ENCODE measurements around a stretch of chr2.

DNA sequence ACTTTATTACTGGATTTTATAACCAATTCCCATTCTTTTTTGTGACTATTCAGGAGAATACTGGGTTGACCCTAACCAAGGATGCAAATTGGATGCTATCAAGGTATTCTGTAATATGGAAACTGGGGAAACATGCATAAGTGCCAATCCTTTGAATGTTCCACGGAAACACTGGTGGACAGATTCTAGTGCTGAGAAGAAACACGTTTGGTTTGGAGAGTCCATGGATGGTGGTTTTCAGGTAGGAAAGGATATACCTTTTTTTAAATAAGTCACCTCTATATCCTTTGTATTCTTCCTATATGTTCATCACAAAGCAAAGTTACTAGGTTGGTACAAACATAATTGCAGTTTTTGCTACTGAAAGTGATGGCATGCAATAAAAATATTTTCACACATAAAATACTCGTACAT is 36.0 kb downstream of the COL3A1 start:
- PRO-cap, result no peak
- RAMPAGE, long total RNA, 4 experiments, result no peak in any of the 4 experiments

DNA sequence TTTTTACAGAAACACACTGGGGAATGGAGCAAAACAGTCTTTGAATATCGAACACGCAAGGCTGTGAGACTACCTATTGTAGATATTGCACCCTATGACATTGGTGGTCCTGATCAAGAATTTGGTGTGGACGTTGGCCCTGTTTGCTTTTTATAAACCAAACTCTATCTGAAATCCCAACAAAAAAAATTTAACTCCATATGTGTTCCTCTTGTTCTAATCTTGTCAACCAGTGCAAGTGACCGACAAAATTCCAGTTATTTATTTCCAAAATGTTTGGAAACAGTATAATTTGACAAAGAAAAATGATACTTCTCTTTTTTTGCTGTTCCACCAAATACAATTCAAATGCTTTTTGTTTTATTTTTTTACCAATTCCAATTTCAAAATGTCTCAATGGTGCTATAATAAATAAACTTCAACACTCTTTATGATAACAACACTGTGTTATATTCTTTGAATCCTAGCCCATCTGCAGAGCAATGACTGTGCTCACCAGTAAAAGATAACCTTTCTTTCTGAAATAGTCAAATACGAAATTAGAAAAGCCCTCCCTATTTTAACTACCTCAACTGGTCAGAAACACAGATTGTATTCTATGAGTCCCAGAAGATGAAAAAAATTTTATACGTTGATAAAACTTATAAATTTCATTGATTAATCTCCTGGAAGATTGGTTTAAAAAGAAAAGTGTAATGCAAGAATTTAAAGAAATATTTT is 37.6 kb downstream of the COL3A1 start:
- PRO-cap, result no peak
- RAMPAGE, long total RNA, 4 experiments, result no peak in any of the 4 experiments

DNA sequence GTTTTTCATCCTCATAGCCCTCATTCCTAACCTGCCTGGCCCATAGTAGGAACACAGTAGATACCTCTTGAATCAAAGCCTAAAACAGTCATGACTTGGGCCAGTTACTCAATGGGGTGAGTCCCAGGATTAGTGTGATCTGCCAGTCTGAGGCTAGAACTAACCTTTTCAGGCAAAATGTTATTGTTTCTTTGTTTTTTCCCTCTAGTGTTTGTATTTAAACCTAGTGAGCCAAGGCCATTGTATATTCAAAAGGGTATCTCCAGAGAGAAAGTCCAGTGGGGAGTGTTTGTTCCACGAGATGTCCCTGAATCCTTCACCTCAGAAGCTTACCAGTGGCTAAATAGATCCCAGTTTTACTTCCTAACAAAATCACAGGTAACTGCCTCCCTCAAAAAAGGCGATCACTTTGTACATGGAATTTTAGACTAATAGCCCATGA is 28.6 kb downstream of the WDR75 start:
- PRO-cap, result no peak
- RAMPAGE, long total RNA, 4 experiments, result no peak in any of the 4 experiments

DNA sequence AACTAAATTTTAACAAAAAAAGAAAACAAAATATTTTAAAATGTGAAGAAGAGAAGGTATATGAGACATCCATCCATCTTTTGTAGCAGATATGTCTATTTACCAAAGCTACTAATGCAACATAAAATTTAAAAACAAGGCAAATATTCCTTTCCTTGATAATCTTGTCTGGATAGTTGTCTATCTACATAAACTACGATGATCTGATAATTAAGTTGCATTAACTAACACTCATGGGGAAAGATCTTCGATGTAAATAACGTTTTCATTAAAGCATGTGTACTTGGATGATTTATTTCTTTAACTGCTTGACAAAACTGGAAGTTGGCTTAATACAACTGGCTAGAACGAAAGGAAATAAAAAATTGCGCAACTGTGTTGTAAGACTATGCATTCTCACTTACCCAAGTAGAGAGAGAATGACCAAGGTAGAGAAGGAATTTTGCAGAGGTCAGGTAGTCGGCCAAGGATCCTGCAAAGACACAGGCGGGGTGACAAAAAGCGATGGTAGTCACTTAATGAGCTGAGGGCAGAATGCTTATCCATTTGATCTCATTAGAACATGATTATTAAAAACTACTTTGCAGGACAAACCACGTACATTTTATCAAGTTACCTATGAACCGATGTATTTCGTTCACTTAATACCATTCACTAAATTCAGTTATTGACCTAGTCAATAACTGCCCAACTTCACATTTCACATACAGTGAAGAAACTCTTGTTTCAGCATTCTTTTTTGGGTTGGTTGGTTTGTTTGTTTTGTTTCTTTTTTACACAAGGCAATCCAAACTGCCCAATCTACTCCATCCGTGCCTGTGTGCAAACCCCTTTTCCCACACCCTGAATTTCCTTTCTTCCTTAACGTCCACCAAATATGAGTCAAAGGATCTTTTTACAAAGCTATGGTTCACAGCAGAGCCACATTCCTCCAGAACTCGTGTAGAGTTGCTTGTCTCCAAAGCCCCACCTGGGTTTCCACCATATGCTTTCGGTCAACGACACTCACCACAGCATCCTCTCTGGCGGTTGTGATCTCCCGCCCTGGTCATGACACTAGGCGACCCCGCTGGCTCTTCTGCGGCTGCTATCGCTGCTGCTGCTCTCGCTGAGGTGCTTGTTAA is 815 bp downstream of the SLC40A1 start:
- PRO-cap, result no peak
- RAMPAGE, long total RNA, 4 experiments, result no peak in any of the 4 experiments

DNA sequence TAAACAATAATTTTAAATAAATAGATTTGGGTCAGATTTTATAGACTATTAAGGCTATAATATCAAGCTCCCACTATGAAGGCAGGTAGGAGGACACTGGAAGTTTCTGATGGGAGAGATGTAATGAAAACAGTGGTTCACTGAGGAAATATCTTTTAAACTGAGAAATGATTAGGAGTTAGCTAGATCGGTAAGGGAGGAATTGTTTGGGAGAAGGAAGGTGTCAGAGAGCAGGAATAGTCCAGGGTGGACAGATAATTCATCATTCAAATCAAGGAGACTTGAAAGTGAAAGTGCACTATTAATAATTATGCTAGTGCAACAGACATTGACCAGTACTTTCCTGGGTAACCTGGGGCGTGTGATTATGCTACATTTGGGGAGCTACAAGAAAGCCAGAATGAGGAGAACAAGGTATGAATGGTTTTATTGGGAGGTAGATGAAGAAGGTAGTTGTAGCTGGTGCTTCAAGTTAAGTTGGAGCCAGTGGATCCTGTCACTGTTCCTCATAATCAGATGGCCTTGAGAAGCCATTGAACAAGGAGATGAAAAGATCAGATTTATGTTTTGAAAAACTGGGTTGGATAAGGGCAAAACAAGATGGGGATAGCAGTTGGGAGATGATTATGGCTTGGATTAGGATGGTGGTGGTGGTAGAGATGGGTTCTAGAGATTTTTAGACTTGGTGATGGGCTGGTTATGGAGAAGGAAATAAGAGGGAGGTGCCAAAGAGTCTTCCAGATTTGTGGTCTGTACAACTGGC is 28.4 kb downstream of the ANKAR start:
- PRO-cap, result no peak
- RAMPAGE, long total RNA, 4 experiments, result no peak in any of the 4 experiments

GRCh38 chr2:189783233-189783668 is 888 bp downstream of the ORMDL1 start:
- PRO-cap, result no peak
- RAMPAGE, long total RNA, 4 experiments, result no peak in any of the 4 experiments

DNA sequence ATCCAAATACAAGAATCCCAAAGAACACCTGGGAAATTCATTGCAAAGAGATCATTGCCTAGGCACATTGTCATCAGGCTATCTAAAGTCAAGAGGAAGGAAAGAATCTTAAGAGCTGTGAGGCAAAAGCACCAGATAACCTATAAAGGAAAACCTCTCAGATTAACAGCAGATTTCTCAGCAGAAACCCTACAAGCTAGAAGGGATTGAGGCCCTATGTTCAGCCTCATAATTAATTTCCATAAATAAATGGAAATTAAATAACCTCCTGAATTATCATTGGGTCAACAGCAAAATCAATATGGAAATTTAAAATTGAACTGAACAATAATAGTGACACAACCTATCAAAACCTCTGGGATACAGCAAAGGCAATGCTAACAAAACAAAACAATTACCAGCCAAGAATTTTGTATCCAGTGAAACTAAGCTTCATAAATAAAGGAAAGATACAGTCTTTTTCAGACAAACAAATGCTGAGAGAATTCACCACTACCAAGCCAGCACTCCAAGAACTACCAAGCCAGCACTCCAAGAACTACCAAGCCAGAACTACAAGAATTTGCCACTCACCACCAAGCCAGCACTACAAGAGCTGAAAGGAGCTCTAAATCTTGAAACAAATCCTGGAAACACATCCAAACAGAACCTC is 42.1 kb downstream of the NEMP2 start:
- PRO-cap, result no peak
- RAMPAGE, long total RNA, 4 experiments, result no peak in any of the 4 experiments

GRCh38 chr2:190533587-190534166 is 845 bp downstream of the NEMP2 start:
- PRO-cap, result bidirectional peak, plus-strand start at chr2:190534034, minus-strand start at chr2:190533956
- RAMPAGE, long total RNA, 4 experiments, result no peak in any of the 4 experiments

- PRO-cap, result bidirectional peak, plus-strand start at chr2:190579059, minus-strand start at chr2:190579019
- RAMPAGE, long total RNA, 4 experiments, result no peak in any of the 4 experiments
Measured at GRCh38 chr2:190578304-190579242, 44.1 kb upstream of the NEMP2 start.

DNA sequence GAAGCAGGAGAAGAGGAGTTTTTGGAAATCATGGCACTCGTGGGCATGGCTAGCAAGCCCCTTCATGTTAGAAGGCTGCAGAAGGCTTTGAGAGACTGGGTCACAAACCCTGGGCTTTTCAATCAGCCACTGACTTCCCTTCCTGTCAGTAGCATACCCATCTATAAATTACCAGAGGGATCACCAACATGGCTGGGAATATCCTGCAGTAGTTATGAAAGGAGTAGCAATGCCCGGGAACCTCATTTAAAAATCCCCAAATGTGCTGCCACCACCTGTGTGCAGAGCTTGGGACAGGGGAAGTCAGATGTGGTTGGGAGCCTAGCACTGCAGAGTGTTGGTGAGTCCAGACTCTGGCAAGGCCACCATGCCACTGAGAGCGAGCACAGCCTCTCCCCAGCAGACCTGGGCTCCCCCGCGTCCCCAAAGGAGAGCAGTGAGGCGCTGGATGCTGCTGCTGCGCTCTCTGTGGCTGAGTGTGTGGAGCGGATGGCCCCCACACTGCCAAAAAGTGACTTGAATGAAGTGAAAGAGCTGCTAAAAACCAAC is 10.5 kb downstream of the NAB1 start:
- PRO-cap, result no peak
- RAMPAGE, long total RNA, 4 experiments, result no peak in any of the 4 experiments

GRCh38 chr2:190680223-190680719 is 31.4 kb downstream of the NAB1 start:
- PRO-cap, result no peak
- RAMPAGE, long total RNA, 4 experiments, result no peak in any of the 4 experiments

GRCh38 chr2:190718657-190719158 is 69.8 kb downstream of the NAB1 start:
- PRO-cap, result no peak
- RAMPAGE, long total RNA, 4 experiments, result no peak in any of the 4 experiments

DNA sequence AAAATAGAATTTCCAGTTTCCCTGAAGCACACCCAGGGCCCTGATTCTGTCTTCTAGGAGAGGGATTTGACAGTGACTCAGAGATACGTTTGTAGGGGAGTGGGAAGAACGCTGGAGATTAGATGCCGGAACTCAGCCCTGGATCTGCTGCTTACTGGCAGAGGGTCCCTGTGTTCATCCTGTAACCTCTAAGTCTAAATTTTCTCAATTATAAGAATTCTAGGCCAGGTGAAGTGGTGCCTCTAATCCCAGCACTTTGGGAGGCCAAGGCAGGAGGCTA is 74.9 kb downstream of the NAB1 start:
- PRO-cap, result no peak
- RAMPAGE, long total RNA, 4 experiments, result no peak in any of the 4 experiments

DNA sequence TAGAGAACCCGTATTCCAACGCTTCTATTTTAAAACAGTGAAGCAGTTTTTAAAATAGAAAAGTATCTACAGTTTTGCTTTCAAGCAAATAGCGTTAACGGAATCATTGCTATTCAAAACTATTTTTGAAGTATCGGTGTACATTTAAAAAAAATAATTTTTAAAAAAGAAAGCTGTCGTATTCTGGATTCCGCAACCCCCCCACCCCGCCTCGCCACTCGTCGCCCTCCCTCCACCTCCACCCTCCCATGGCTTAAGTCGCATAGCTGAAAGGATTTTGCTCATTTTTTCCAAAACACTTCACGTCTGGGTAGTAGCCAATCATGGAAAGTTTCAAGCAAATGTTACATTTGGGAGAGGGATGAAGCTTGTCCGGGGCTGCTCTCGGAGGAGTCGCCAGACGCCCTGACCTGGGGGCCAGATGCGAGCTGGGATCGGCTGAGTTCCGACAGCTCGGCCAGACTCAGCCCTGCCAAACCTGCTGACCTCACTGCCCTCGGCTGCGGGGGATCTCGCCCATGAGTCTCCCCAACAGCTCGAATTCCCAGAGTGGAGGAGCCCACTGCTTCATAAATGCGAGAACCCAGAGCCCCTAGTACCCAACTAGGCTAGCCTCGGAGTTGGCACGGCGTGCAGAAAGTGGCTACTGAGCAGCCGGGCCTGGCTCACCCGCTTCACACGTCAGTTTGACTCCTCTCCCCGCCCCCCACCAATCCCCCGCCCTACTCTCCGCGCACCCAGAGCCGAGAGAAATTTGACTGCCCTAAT is 491 bp upstream of the GLS start:
- PRO-cap, result bidirectional peak, plus-strand start at position 399 of the sequence, minus-strand start at position 423 of the sequence; bidirectional peak, plus-strand start outside the sequence, minus-strand start at position 688 of the sequence
- RAMPAGE, long total RNA, 4 experiments, result no peak in any of the 4 experiments

DNA sequence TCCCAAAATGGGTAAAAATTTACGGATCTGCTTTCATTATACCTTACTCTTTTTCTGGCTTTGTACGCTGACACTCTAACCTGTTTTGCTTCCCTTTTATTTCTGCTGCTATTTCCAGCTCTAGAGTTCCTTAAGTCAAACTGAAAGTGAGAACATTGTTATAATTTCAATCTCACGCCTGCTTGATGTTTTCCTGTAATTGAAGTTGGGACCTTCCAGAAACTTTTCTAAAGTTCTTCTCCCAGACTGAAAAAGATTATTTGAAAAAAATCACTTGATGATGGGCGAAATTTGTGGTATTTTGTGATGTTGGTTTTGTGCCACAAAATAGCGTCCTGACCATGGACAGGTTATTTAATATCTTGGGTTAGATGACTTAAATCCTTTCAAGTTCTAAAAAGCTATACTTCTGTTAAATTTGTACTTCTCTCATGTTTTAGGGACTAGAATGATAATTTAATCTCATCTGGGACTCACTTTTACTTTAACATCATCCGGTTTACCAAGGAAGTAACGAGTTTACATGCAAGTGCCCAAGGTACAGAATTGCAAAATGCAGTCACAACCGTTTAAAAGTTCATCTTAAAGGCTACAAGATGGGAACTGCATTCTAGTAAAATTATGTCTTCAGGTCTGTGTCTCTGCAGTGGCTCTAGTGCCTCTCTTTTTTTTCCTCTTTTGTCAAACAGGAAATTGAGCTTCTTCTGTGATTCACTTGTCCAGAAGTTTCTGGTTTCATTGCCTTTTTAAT is 2.0 kb downstream of the GLS start:
- PRO-cap, result bidirectional peak, plus-strand start at position 188 of the sequence, minus-strand start at position 87 of the sequence
- RAMPAGE, long total RNA, 4 experiments, result no peak in any of the 4 experiments

DNA sequence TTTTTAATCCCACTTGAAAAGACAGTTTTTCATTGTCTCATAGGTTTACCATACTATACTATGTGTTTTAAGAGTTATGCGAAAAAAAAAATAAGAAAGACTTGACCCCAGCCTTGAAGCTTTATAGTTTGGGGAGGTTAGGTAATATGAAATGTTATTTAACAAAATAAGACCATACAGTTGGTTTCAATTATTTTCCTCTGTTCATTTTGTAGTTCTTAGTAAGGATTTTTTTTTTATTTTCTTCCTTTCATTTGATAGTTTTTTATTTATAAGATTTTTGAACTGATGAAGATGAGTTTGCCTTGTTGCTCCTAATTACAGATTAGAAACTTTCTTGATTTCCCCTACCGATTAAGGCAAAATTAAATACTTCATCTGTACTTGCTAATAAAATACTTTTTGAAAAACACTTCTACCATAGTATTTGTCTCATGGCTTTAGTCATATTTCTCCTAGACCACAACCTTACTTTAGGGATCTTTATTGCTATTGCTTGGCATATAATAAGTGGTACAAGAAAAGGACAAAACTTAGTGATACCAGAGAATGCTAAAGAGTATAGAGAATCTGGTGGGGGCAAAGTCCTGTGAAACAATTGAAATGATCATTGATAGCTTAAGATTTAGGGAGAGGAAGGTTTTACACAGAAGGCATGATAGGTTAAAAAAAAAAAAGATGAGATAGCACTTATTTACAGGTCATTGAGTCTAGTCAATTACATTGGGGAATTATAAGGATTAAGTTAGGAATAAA is 10.4 kb downstream of the GLS start:
- PRO-cap, result no peak
- RAMPAGE, long total RNA, 4 experiments, result start-site peak on the plus strand in 1 of 4 experiments, centred at position 324 of the sequence, 14 reads per replicate

DNA sequence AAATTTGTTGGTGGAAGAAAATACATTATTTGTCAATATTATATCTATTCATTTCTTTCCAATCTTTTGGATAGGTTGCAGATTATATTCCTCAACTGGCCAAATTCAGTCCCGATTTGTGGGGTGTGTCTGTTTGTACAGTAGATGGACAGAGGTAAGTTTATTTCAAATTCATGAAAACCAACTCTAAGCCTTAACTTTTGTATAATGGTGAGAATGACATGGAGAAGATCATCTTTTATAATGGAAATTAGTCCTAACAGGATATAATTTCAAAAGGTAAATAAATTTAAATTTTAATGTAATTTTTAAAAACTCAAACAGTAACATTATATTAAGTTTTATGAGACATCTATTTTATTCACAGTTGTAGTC is 21.2 kb downstream of the GLS start:
- PRO-cap, result no peak
- RAMPAGE, long total RNA, 4 experiments, result no peak in any of the 4 experiments

DNA sequence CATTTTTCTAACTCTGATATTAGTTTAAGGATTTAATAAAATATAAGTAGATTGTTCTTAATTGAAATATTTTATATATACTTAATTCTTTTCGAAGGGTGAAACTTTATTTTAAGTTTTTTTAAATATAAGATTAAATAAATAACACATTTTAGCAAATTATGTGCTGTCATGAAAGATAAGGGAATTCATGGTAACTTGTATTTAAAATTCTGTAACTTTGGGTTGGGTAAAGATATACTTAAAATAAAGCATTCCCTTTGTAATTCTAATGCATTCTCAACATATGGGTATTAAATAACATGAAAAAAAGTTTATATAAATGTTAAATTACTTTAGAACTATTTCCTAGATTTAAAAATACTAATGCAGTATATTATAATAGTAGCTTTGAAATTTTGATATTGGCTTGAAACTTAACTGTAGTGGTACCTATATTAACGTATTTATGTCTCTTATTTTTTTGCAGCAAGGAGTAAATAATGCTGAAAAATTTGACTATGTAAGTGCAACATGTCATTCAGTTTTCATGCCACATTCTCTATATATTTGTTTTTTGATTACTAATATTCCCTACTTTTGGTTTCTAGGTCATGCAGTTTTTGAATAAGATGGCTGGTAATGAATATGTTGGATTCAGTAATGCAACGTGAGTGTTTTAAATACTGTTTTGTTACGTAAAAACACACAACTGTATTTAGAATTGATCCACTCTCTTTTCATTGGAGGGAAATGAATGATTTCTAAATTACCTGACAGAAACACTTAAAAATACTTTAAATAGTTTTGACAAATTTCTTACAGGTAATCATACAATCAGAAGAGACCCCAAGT is 40.2 kb downstream of the GLS start:
- PRO-cap, result no peak
- RAMPAGE, long total RNA, 4 experiments, result no peak in any of the 4 experiments

- PRO-cap, result no peak
- RAMPAGE, long total RNA, 4 experiments, result no peak in any of the 4 experiments
Measured at GRCh38 chr2:190932714-190933418, 52.2 kb downstream of the GLS start.

DNA sequence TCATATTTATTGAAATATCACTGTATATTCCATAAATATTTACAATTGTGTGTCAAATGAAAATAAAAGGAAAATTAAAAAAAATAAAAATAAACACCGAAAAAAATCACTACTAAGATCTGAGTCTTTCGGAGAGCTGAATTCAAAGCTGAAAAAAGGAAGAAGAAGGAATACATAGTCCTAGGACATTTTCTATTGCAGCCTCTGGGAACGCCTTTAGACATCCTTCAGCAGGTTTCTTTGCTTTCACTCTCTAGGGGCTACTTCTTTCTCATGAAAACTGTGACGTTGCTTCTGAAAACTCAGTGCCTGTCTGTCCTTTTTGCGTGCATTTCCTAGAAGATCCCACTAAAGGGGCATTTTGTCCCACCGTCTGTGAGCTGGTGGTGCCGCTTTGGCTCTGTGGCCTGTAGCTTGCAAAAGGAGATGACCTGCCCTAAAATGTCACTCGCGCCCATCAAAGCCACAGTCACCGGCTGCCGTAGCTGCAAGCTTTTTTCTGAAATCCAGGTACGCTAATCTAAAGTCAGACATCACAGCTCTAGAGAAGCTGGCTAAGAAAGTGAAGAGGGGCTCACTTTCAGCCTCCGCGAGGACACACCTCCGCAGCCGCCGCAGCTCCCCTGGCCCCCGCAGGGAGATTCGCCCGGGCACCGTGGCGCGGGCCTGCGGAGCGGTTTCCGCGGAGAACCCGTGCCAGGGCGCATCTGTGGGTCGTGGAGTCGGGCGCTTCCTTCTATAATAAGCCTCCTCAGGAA is 542 bp downstream of the STAT4 start:
- PRO-cap, result unidirectional peak, plus-strand start at position 243 of the sequence; unidirectional peak, plus-strand start at position 305 of the sequence
- RAMPAGE, long total RNA, 4 experiments, result no peak in any of the 4 experiments